Metastatic Pancreatic Carcinoma in the Ovary (tissue), 1 donor: Measurements from ENCODE around the gene CEP57L1.

DNA sequence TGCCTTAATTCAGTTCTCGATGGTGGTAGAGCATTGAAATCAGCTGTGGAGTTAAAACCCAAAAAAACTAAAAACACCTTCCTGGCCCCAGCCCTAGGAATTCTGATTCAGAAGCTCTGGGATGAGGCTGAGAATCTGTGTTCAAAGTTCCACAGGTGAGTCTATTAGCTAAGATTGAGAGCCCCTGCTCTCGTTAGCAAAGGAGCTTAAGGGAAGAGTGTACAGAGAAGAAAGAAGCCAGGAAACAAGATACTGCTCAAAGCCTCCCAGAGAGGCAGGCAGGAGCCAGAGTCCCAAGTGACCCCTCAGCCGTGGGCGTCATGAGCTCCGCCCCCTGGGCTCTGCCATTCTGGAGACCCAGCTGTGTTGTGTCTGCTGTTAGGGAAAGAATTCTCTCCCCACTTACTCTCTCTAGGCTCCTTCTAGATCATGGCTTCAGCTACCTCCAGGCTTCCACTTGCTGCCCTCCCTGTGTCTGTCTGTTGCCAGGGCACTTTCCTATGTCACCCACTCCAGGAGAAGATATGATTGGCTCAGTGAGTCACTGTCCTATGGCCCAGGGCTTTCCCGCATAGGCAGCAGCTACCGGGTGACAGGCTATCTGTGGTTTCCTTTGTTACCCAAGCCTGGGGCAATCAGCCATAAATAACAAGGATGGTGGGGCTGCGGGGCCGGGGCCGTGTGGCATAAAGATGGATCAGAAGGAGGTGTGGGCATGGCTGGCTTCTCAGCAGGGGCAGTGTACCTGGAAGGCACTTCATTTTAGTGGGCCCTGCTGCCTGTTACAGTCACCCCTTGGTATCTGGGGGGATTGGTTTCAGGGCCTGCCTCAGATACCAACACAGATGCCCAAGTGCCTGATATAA, 118.7 kb downstream of the ARMC2 start:
- PRO-cap, result no peak

DNA sequence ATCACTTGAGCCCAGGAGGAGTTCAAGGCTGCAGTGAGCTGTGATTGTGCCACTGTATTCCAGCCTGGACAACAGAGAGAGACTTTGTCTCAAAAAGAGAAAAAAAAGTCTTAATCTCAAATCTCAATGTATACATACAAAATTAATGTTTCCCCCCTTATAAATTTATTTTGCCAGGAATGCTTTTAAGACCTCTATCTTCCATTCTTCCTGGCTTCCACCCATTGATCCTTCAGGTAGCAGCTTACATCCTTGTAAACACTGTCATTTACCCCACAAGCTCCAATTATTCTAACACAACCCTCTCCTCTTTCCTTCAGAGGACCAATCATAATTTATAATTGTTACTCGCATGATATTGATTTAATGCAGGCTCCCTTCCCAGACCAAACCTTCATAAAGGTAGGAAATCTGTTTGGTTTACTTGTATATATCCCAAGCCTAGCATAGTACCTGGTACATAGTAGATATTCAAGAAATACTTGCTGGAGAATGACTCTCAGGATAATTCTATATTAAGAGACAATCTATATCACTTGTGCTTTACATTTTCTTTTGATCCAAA, 98.9 kb downstream of the SESN1 start:
- PRO-cap, result no peak

DNA sequence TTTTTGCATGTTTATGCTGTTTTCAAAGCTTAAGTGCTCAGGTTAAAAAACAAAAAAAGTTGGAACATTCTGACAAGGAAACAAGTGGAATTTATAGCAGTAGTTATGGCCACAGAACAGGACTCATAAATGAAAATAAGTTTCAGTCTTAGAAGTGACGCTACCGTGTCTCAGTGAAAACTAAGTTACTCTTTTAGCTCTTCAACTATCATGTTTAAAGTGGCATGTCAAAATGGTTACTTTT, 84.3 kb downstream of the SESN1 start:
- PRO-cap, result no peak

- PRO-cap, result no peak
Observed at GRCh38 chr6:109091466-109092012, 3.1 kb downstream of the SESN1 start.

GRCh38 chr6:109095332-109096212, at the start of gene CEP57L1:
Gene CEP57L1 (plus strand): TSS chr6:109095507.
- PRO-cap, result bidirectional peak, plus-strand start at chr6:109095507, minus-strand start at chr6:109095404

DNA sequence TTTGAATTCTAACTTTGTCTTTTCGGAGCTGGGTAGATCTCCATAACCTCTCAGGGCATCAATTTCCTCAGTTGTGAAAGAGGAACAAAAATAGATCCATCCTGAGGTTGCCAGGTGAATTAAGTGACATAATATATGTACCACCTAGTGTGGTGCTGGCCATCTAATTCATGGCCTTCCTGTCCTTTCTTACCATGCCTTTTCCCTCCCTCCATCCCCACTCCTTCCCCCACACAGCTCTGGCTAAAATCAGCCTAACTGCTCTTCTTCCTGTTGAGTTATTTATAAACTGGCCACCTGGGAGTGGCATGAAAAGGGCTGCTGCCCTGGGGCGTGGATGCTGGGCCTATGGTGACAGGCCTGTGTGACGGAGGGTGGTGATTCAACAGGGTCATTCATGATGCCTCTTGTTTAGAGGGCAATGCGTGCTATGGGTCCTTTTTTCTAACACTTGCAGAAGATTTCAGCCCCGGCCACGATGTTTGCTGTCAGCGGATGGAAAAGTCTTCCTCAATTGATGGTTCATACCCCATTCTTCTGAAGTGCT, 88.3 kb downstream of the CD164 start:
- PRO-cap, result no peak

GRCh38 chr6:109317118-109317381, 65.2 kb downstream of the CD164 start:
- PRO-cap, result no peak

DNA sequence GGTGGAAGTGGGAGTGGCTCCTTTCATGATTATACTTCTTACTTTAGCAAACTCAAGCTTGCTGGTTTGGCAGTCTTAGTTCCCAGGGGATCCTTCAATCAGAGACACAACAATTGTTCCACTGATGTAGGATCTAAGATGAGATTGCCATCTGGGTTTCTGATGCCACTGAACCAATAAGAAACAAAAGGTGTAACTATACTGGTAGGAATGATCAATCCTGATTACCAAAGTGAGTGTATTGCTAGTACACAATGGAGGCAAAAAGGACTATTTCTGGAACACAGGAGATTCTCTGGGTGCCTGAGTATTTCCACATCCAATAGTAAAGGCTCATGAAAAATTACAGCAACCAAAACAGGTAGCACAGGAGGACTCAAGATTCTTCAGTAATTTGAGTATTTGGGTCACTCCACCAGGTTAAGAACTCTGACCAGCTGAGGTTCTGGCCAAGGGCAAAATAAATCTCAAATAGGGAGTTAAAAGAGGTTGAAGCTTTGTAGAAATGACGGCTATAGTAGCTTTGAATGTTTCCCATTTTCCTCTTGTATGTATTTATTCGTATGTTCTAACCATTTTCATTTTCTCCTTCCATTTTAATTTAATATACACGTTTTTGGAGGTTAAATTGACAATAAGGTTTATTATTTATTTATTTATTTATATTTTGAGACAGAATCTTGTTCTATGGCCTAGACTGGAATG, 21.1 kb downstream of the CD164 start:
- PRO-cap, result no peak

DNA sequence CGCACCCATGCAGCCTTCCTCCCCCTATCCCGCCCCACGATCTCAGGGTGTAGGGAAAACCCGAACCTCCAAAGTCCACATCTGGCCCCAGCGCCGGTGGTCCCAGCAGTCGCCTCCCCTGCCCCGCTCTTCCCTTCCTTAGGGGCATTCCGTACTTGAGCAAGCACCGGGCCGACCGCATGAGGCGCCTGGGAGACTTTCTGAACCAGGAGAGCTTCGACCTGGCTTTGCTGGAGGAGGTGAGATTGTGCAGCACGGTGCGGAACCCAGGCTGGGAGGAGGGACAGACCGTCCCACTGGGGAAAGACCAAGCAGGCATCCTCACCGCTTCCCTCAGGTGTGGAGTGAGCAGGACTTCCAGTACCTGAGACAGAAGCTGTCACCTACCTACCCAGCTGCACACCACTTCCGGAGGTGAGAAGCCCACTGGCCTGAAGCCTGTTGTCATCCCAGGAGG, 719 bp downstream of the SMPD2 start:
- PRO-cap, result no peak

GRCh38 chr6:109483871-109484189, 811 bp upstream of the ZBTB24 start:
- PRO-cap, result no peak

- PRO-cap, result no peak
Observed at GRCh38 chr6:109702803-109703357, 11.8 kb downstream of the FIG4 start.

GRCh38 chr6:110208800-110209319, 28.6 kb downstream of the CDC40 start:
- PRO-cap, result no peak

DNA sequence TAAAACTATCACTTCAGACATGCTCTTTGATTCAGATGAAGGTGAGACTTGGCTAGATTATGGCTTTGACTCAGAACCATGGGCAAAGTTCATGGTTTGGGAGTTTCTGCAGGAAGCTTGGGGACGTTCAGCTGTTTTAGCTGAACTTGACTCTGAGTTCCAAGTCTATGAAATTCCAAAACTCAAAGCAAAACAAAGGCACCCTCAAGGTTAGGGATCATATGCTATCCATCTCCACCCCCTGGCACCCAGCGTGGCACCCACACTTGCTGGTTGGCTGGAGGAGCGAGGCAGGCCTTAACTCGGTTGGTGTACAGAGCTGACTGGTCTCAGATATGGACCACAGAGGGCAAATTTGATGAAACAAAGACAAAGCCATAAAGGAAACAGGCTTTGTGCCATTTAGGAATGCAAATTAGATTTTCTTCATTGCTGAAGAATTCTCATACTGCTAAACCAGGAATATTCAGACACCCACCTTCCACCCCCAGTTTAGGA, 88.4 kb upstream of the SLC22A16 start:
- PRO-cap, result no peak

- PRO-cap, result no peak
Observed at GRCh38 chr6:110681321-110682103, 133.8 kb downstream of the CDK19 start.

- PRO-cap, result no peak
Observed at GRCh38 chr6:110734535-110734991, 80.7 kb downstream of the CDK19 start.

GRCh38 chr6:110762282-110762962, 52.8 kb downstream of the CDK19 start:
- PRO-cap, result no peak

- PRO-cap, result no peak
Observed at GRCh38 chr6:110782033-110782520, 33.2 kb downstream of the CDK19 start.

- PRO-cap, result no peak
Observed at GRCh38 chr6:110826206-110826970, 11.1 kb upstream of the CDK19 start.

- PRO-cap, result no peak
Observed at GRCh38 chr6:110930226-110930523, 28.3 kb upstream of the GTF3C6 start.

DNA sequence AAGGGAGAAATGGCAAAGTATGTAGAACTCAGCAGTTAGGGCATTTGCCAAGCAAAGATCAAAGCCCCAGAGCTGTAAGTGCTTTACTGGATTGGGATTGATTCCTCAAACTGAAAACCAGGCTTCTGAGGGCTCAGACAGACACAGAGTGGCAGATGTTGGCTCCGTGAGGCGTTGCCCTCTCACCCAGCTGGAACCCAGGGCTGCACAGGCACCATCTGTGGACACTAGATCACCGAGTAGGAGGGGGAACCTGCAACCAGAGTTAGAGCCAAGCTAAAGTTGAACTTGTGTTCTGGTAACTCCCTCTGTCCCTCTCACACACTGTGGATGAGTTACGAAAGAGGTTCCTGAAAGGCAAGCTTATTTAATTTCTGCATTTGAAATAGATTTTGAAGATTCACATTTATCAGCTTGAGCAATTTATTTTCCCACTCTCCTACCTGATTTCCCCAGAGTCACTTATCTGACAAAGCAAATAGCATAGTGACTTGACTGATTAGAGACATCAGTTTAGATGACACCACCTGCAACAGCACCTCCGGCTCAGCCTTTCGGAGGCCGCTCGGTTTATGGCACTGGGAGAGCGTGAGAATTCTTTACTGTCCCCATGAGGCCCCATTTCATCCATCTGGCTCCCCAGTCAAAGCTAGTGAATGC, 48.3 kb downstream of the RPF2 start:
- PRO-cap, result no peak